LHCN-M2 (cell line): ENCODE results near the genes COL9A1, FAM135A, B3GAT2 and KCNQ5.

GRCh38 chr6:66349871-66350320 lies 642.9 kb upstream of the EYS start:
- RAMPAGE, long total RNA, result no peak

DNA sequence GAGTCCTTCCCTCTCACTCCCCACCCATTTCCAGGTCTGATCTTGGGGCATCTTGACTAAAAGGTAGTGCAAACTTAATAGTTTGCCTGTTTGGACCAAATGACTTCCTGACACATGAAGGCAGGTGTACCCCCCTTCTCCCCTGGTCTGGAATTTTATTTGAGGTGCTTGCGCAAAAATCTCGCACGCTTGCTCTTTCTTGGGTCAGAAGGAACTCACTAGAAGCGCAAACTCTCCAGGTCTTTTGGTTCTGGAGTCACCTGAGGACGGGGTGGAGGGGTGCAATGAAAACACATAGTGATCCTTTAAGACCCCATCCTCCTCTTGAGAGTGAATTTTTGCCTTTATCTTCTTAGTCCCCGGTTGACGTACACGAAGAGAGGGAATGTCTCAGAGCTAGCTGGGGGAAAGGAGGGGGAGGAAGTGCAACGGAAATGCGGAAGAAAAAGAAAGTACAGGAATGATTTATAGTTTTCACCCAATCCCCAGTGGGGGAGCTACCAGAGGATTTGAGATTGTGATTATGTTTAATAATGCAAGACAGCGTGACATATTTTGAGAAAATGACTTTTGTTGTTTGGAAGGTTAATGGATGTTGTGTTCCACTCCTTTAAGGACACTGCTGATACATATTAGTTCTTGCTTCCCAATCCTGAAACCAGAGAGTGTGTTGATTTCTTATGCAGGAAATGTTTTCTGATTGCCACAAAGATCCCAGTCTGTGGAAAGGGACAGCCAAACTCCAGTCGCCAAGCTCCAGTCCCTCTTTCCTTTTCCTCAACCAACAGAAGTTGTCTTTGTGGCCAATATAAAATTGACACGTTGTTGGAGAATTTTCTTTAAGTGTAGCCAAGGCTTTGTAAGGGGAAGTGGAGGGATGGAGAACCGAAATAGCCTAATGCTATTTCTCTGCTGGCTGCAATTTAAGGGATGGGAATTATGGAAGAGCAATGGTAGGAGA lies 5.1 kb downstream of the ADGRB3 start:
- RAMPAGE, long total RNA, result no peak

DNA sequence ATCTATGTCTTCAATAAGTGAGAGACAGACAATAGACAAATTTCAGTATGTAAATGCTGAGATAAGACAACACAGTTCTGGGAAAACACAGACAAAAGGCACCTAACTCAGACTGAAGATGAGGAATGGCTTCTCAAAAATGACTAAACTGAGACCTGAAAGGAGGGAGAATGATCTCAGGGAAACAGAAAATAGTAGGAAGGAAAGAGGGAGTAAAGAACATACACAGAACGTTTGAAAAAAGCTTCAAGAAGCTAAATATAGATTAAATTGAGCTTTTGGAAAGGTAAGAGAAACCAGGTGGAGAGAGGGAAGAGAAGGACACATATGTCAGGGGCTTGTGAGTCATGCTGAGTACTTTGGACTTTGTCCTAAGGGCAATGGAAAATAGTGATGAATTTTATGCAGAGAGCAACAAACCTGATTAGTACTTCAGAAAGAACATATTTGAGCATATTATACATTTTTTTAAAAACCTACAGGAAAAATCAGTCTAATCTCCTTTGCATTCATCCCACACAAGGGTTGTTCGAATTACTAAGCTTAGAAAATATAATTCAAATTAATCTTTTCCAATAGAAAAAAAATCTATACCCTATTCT lies 16.0 kb downstream of the LMBRD1 start:
- RAMPAGE, long total RNA, result no peak

- RAMPAGE, long total RNA, result no peak
These were observed at the start of gene COL9A1 for GRCh38 chr6:70302810-70303250. COL9A1 (minus strand) TSS chr6:70303084.

- RAMPAGE, long total RNA, result start-site peak on the plus strand at chr6:70413419-70413447, 6 reads; start-site peak on the plus strand at chr6:70413520-70413564, 10 reads
These were observed at the start of gene FAM135A for GRCh38 chr6:70413369-70414243. FAM135A (plus strand) TSS chr6:70413508.

GRCh38 chr6:70552592-70553072 lies 14.1 kb upstream of the SDHAF4 start:
- RAMPAGE, long total RNA, result no peak

GRCh38 chr6:70811304-70812402 lies 144.0 kb downstream of the SMAP1 start:
- RAMPAGE, long total RNA, result no peak

DNA sequence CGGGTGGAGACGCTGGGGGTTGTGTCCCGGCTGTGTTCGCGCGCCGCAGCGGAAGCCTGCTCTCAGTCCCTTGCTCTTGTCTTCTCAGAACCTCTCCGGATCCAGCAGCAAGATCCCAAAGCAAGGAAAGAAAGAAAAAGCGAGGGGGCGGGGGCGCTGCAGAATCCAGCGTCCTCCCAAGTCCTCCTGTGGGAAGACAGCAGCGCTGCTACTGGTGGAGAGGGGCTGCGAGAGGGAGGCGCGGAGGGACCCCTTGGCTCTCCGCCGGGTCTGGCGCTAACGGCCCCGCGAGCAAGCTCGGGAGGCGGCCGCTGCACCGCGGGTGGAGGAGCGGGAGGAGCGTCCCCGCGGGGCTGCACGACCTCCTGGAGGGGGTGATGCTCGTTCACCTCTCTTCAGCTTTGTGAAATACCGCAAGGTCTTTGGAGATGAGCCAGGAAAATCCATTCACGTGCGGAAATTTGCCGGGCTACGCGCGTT lies at the start of gene B3GAT2:
B3GAT2 (minus strand) TSS at position 109 of the 480 bp plus-strand sequence.
- RAMPAGE, long total RNA, result no peak

GRCh38 chr6:71403409-71403823 lies 114.8 kb downstream of the OGFRL1 start:
- RAMPAGE, long total RNA, result no peak

- RAMPAGE, long total RNA, result no peak
These were observed 128.4 kb downstream of the OGFRL1 start for GRCh38 chr6:71416857-71417532.

DNA sequence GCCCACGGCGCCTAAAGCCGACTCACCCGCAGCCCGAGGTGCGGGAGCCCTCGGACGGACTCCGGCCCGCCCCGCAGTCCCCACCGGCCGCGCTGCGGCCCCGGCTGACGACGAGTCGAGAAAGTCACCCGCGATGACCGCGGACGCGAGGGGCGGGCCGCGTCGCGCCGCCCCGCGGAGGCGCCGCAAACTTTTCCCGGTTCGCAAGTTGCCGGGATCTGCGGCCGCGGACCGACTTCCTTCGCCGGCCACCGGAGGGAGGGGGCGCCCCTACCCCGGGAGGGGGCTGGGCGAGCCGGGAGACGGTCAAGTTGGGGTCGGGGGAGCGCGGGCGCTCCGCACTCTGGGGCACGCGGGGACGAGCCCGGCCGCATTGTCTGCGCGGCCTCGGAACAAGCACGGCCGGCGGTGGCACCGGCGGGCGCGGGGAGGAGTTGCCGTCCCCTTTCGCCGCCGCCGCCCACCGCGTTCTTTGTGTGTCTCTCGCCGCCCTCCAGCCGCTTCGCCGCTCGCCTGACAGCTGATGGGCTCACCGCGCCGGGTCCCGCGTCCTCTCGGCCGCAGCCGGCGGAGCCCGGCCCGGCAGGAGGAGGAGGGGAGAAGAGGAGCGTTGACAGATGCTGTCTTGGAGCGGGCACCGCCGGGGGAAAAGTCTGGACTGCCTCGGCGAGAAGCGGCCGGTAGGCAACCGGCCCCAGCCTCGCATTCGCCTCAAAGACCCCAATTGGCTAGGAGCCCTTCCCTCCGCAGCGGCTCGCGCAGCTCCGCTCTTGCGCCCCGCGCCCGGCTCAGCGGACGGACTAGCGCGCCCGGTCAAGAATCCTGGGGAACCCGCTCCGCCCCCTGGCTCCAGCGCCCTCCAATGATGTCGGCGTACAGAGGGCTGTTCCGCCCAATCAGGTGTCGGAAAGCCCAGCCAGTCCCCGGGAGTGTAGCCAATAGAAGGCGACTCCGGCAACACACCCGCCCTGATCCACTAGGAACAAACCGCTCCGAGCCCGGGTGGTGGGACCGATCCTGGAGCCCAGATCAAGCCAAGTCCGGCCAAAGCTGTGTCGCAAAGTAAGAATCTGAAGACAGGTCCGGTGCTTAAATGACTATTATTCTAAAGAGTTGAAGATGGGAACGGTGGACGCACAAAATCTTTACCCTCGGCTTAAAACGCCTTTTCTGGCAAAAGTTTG lies 131.8 kb downstream of the OGFRL1 start:
- RAMPAGE, long total RNA, result no peak

DNA sequence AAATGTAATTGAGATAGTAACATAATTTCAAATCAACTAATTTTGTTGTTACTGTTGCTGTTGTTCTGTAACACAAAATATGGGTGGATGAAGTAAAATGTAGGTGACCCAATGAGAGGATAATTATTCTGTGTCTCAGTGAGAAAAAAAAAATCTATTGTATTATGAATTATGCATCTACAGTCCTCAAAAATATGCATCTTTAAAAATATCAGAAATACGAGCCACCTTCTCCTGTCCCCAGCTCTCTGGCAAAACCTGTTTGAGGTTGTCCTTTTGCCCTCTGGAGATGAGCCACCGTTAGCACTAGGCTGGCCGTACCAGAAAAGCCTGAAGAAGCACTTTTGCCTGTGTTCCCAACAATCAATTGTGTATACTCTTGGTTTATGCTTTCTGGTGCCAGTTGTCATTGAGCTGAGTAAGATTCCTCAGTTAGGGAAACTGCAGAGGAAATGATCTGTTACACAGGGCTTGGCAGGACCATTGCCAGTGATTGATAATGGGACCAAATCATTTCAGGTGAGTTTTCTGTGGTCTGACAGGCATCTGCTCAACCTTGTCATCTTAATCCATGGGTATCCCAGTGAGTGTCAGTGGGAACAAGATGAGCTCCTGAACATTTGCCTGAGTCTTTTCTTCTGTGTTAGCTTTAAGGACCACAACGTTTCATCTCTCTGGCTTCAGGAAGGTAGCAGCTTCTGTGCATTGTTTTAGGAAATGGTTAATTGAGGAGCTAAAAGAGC lies 329.9 kb downstream of the RIMS1 start:
- RAMPAGE, long total RNA, result no peak

DNA sequence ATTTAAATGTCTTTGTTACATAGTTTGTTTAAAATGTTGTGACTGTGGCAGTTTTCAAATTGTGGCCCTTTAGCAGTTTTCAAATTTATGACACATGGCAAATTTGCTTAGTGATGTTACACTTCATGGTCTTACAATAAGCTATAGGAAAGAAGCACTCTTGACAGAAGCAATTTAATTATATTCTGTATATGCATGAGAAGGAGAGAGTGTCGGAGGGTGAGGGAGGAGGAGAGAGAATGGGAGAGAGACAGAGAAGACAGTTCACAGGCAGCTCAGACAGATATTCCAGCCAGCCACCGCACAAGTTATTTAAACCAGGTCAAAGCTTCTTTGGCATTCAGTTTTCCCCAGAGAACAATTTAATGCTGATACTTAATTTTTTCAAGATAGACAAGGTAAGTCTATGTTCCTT lies 255.4 kb upstream of the KCNQ5 start:
- RAMPAGE, long total RNA, result no peak

GRCh38 chr6:72621950-72622722 lies at the start of gene KCNQ5:
KCNQ5 (plus strand) TSS chr6:72622064.
- RAMPAGE, long total RNA, result no peak

- RAMPAGE, long total RNA, result no peak
These were observed 26.4 kb downstream of the KCNQ5 start for GRCh38 chr6:72648298-72648646.

GRCh38 chr6:75212027-75212528 lies 6.2 kb upstream of the COL12A1 start:
- RAMPAGE, long total RNA, result no peak

GRCh38 chr6:75244263-75244589 lies 625 bp upstream of the COX7A2 start:
- RAMPAGE, long total RNA, result no peak

- RAMPAGE, long total RNA, result no peak
These were observed 11.9 kb downstream of the FILIP1 start for GRCh38 chr6:75481429-75482353.

DNA sequence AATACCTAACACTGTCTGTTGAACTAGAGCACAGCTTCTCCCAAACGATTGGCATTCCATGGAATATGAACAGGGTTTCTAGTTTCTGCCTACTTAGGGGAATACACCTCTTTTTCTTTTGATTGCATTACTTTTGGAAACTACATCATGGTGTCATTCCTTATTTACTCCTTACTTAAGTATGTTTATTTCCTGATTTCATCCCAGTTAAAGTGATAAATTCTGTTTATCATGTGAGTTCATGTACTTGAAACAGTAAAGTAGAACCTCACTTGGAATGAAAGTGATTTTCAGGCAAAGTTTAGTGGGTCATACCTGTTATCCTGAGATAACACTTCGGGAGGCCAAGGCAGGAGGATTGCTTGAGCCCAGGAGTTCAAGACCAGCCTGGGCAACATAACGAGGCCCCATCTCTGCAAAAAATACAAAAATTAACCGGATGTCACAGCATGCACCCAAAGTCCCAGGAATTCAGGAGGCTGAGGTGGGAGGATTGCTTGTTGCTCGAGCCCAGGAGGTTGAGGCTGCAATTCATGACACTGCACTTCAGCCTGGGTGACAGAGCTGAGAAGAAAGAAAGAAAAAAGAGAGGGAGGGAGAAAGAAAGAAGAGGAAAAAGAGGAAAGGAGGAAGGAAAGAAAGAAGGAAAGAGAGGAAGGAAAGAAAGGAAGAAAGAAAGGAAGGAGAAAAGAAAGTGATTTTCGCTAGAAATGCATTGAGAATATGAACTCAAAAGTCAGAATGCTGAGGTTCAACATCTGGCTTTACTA lies 6.4 kb downstream of the SENP6 start:
- RAMPAGE, long total RNA, result no peak

- RAMPAGE, long total RNA, result no peak
These were observed 623 bp upstream of the MYO6 start for GRCh38 chr6:75748397-75748835.